SK-N-DZ (cell line): ENCODE data around the genes SI and ACTRT3.

DNA sequence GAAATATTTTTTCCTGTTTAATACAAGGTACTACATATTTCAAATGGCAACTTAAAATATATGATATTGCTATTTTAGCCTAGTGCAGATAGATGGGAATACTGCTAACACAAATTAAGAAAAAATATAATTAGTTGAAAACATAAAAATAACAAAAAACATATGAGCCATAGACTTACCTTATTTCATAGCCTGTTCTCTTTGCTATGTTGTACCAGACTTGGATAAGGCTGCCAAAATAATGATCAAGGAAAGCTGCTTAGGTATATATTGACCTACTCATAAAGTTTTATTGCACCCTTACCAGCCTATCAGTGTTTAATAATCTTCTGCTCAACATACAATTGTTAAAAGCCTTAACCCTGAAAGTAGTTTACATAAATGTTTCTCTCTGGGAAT, at the start of gene SI:
Gene SI, minus strand, starts transcription at position 243 of the 399 bp plus-strand sequence.
RAMPAGE:
- cytosol, long total RNA = no peak
- nucleus, long total RNA = no peak

DNA sequence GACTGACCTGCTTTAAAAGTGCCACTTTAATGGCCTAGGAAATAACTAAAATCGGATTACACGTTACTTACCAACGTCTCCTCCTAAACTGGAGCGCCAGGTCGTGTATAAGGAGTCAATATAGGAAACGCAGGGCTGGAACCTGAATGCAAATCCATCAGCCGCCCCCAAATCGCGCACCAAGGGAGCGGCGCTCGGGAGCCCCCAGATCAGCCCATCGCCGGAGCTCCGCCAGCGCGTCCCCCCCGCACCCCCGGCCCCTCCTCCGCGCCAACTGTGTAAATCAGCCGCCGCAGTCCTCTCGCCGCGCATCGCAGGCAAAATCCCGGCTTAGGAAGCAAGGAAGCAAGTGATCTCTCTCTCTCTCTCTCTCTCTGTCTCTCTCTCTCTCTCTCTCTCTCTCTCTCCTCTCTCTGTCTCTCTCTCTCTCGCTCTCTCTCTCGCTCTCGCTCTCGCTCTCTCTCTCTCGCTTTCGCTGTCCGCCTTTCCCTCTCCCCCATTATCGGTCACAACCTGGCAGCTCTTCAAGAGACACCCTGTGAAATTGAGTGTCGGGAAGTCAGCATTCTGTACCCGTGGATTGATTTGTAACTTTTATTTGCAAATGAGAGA, 443 bp upstream of the SLITRK3 start:
RAMPAGE:
- cytosol, long total RNA = no peak
- nucleus, long total RNA = no peak

RAMPAGE:
- cytosol, long total RNA = no peak
- nucleus, long total RNA = no peak
These were observed 362 bp downstream of the SERPINI2 start for GRCh38 chr3:167473502-167473857.

RAMPAGE:
- cytosol, long total RNA = no peak
- nucleus, long total RNA = no peak
These were observed 16.1 kb upstream of the WDR49 start for GRCh38 chr3:167669822-167670269.

RAMPAGE:
- cytosol, long total RNA = no peak
- nucleus, long total RNA = no peak
These were observed 134.6 kb downstream of the SERPINI1 start for GRCh38 chr3:167870019-167870687.

DNA sequence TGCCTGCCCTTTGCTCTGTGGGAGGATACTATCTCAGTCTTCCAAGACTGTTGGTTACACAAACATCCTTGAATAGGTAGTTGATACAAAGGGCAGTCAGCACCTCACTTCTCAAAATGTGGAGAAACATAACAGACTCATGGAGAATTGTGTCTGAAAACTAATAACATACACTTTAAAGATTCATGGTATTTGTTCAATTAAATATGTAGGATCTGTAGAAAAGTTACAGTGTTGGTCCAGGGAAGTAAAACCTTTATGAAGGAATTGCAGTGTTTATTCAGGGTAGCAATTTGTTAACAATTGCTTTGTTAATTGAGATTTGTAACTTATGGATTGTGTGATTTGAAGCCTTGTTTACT, 103.2 kb downstream of the GOLIM4 start:
RAMPAGE:
- cytosol, long total RNA = no peak
- nucleus, long total RNA = no peak

DNA sequence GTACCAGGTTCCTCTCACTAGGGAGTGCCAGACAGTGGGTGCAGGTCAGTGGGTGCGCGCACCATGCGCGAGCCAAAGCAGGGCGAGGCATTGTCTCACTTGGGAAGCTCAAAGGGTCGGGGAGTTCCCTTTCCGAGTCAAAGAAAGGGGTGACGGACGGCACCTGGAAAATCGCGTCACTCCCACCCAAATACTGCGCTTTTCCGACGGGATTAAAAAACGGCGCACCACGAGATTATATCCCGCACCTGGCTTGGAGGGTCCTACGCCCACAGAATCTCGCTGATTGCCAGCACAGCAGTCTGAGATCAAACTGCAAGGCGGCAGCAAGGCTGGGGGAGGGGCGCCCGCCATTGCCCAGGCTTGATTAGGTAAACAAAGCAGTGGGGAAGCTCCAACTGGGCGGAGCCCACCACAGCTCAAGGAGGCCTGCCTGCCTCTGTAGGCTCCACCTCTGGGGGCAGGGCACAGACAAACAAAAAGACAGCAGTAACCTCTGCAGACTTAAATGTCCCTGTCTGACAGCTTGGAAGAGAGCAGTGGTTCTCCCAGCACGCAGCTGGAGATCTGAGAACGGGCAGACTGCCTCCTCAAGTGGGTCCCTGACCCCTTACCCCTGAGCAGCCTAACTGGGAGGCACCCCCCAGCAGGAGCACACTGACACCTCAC, 84.5 kb downstream of the GOLIM4 start:
RAMPAGE:
- cytosol, long total RNA = no peak
- nucleus, long total RNA = no peak

GRCh38 chr3:168026770-168027326, 68.9 kb downstream of the GOLIM4 start:
RAMPAGE:
- cytosol, long total RNA = no peak
- nucleus, long total RNA = no peak

DNA sequence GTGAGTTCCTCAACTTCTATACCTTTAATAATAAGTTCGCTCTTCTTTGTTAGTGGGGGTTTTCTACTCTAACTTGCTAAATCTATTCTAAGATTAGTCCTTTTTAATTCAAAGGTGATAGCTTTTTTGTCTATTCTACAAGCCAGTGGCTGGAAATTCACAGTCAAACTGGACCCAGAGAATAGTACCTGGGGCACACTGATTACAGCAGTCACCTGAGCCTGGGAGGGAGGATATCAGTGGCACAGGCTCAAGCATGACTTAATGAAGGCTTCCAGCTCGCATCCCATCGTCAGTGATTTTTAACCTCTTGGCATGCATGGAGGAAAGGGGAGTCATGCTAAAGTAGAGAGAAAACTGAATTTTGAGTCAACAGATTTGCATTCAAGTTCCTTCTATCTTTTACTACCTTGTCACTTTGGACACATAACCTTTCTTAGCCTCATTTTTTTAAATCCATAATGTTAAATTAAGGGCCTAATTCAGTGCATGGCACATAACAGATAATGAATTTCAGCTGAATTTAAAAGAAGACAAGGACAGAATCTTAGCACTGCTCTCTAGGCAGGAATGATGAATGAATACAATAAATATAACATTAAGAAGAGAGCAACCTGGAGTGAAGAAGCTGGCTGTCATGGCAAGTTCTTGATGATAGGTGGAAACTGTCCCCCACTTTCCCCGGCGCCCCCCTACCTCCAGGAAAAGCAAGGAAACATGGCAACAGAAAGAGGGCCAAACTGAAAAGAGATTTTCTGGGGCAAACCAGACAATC, 24.7 kb downstream of the GOLIM4 start:
RAMPAGE:
- cytosol, long total RNA = no peak
- nucleus, long total RNA = no peak

GRCh38 chr3:168094483-168095077, 1.1 kb downstream of the GOLIM4 start:
RAMPAGE:
- cytosol, long total RNA = no peak
- nucleus, long total RNA = no peak

GRCh38 chr3:169138674-169139370, 524.7 kb downstream of the MECOM start:
RAMPAGE:
- cytosol, long total RNA = no peak
- nucleus, long total RNA = no peak

GRCh38 chr3:169148434-169148734, 515.1 kb downstream of the MECOM start:
RAMPAGE:
- cytosol, long total RNA = no peak
- nucleus, long total RNA = no peak

GRCh38 chr3:169241962-169242861, 421.3 kb downstream of the MECOM start:
RAMPAGE:
- cytosol, long total RNA = no peak
- nucleus, long total RNA = no peak

DNA sequence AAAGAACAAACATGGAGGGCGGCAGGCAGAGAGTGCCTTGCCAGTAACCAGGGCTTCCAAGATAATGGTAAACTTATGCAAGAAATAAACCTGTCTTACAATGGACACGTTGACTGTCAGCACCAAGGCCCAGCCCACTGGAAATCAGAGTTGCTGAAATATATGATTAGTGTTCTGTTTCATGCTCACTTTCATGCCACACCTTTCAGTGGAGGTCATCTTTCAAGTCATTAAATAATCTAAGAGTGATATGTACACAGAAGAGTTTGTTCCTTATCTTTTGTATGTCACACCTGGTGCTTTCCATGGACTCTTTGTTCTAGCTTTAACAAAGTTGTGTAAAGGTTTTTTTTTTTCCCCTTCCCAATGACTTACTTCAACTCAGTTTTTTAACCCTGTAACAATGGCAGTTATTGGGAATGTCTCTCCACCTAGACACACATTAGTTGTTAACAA, 358.0 kb downstream of the MECOM start:
RAMPAGE:
- cytosol, long total RNA = no peak
- nucleus, long total RNA = no peak

RAMPAGE:
- cytosol, long total RNA = no peak
- nucleus, long total RNA = no peak
These were observed 273.1 kb downstream of the MECOM start for GRCh38 chr3:169390299-169390896.

DNA sequence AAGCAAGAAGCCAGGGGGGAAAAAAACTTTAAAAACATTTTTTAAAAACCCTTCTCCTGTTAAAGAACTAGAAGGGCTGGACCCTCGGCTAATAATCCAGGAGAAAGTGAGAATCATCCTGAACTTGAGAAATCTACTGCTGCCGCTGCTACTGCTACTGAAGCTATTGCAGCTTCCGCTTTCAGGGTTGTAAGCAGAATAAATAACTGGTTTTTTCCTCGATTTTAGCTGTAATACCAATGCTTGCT, 420 bp upstream of the MECOM start:
RAMPAGE:
- cytosol, long total RNA = no peak
- nucleus, long total RNA = no peak

RAMPAGE:
- cytosol, long total RNA = start-site peak on the minus strand at chr3:169769551-169769683, 10 and 19 reads in 2 replicates
- nucleus, long total RNA = no peak
These were observed at the start of gene ACTRT3 for GRCh38 chr3:169769081-169770314. TSS of gene ACTRT3 (minus strand) at chr3:169769561.

GRCh38 chr3:169965988-169966393, 616 bp upstream of the SEC62 start:
RAMPAGE:
- cytosol, long total RNA = no peak
- nucleus, long total RNA = no peak

RAMPAGE:
- cytosol, long total RNA = no peak
- nucleus, long total RNA = no peak
These were observed 35.2 kb downstream of the SEC62 start for GRCh38 chr3:170001933-170002181.

RAMPAGE:
- cytosol, long total RNA = no peak
- nucleus, long total RNA = no peak
These were observed 860 bp downstream of the GPR160 start for GRCh38 chr3:170038572-170039137.